ENCODE measurements around the genes ZFPL1 and TIGD3.

DNA sequence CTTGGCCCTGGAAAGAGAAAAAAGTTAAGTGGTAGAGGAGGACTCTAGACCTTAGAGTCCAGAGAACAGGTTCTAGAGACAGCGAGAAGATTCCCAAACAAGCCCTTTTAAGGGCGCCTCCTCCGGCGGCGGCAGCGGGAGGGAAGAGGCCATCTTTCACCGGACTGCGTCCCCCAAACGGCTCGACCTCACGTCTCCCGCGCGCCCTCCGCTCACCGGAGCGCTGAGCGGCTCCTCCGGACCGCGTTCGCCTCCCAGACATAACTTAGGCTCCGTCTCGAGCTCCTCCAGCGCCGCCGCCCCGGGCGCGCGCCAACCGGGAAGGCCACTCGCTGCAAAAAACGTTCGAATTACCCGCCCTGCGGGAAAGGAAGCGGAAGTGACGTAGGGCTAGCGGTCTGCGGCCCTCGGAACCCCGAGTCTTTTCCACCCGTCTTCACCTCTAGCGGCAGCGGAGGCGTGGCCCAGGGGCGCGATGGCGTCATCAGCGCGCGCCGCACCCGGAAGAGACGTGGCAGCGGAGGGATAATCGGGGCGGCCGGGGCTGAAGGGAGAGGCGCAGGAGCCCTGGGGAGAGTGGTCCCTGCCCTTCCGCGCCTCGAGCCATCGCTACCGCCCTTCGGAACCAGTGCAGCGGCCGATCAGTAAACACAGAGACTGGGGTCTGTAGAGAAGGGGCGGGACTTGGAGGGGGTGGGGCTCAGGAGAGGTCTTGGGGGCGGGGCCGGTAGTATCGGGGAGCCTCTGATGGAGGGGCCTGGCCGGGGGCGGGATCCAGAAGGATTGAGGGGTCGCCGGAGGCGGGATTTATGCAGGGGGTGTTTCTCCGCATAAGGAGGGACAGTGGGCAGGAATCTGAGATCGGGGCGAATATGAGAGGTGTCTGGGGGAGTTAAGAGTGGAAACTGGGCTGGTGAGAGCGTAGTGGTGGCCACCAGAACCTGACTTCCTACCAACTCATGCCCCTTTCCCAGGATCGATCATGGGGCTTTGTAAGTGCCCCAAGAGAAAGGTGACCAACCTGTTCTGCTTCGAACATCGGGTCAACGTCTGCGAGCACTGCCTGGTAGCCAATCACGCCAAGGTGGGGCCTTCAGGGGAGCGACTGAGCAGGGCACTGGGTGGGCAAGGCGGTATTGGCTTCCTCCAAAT, at the start of gene ZFPL1:
Gene ZFPL1, plus strand, starts transcription at position 506 of the 1,152 bp plus-strand sequence.
- PRO-cap, result unidirectional peak, plus-strand start at position 528 of the sequence
- RAMPAGE, long total RNA, 4 experiments, result start-site peak on the plus strand in 4 of 4 experiments, centred at positions 521 to 540 of the sequence, 59 to 182 reads per replicate; start-site peak on the minus strand in 1 of 4 experiments, centred at position 344 of the sequence, 6 reads per replicate

GRCh38 chr11:65112390-65113078, 862 bp downstream of the TM7SF2 start:
- PRO-cap, result no peak
- RAMPAGE, long total RNA, 4 experiments, result start-site peak on the plus strand in 1 of 4 experiments, at chr11:65112699-65112754 at its widest, 26 reads per replicate

GRCh38 chr11:65130270-65130469, 4.1 kb downstream of the SYVN1 start:
- PRO-cap, result no peak
- RAMPAGE, long total RNA, 4 experiments, result no peak in any of the 4 experiments

DNA sequence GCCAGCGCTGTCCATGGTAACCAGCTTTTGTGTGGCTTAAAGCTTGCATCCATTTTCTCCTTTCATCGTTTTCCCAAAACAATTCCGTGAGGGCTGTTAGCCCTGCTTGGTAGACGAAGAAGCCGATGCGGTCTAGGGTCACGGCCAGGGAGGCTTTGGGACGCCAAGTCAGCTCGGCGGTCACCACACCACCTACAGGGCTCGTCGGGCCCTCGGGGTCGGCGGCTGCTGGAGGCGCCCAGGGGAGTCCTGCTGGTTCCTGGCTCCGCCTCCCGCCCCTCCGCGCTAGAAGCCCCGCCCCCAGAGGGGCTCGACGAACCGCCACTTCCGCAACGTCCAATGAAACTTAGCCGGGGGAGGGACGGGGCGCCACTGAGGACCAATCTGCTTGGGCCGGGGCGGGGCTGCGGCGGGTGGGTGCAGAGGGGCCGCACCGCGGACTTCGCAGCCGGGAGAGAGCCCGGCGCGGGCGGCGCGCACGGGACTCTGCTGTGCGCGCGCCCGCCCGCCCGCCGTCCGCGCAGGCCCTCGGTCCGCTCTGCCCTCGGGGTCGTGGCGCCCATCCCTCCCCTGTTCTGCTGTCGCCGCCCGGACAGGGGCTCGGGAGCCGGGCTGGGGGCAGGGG, at the start of gene TIGD3:
Gene TIGD3, plus strand, starts transcription at position 445 of the 625 bp plus-strand sequence.
- PRO-cap, result unidirectional peak, plus-strand start at position 445 of the sequence
- RAMPAGE, long total RNA, 4 experiments, result no peak in any of the 4 experiments

GRCh38 chr11:65382894-65383042, 322 bp upstream of the SLC25A45 start:
- PRO-cap, result no peak
- RAMPAGE, long total RNA, 4 experiments, result no peak in any of the 4 experiments

DNA sequence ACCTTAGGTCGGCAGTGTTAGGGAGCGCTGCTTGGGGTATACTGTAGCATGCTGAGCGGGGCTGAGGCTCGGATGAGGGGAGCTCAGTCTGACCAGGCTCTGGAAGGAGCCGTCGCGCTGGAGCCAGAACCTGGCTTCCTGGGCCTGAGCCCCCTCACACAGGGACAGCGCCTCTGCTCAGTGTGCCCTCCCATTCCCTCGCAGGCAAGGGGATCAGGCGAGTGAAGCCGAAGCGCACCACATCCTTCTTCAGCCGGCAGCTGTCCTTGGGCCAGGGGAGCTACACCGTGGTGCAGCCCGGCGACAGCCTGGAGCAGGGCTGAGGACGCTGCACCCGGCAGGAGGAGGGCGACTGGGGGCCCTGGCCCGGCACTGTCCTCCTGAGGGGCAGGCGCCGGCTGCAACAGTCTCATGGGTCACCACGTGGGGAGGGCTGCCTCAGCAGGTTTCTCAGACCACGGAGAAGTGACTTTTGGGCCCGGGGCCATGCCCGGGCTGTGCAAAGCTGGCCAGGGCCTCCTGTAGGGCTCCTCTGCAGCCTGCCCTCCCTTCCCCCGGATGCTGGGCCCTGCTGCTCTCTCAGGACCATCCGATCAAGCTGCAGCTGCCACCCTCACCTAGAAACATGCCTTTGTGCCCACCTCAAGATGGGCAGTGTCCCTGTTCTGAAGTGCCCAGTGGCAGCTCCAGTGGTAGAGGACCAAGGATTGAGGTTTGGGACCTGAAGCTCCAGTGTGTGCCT, 24.8 kb downstream of the FRMD8 start:
- PRO-cap, result no peak
- RAMPAGE, long total RNA, 4 experiments, result no peak in any of the 4 experiments

DNA sequence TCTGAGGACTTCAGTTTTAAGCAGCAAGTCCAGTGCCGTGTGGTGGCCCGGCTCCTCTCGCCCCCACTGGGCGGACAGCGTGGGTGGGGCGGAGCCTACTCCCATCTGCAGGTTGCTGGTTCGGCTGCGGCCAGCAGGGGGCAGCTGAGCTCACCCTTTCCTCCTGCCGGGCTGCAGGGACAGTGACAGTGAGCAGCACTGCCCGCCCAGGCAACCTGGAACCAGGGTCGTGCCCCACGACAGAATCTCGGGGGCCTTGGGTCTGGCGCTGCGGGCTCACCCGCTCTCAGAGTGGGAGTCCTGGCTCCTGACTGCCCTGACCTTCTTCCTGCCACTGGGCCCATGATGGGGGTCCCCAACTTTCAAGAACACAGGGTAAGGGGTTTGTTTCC, 30.0 kb downstream of the FRMD8 start:
- PRO-cap, result no peak
- RAMPAGE, long total RNA, 4 experiments, result no peak in any of the 4 experiments

GRCh38 chr11:65425796-65426575, 39.5 kb downstream of the FRMD8 start:
- PRO-cap, result no peak
- RAMPAGE, long total RNA, 4 experiments, result no peak in any of the 4 experiments

DNA sequence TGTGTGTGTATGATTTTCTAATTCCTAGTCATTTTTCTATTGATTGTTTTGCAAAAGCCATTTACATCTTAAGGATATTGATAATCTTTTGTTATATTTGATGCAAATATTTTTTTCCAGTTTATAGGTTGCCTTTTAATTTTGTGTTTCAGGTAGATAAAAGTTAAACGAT, 43.0 kb downstream of the FRMD8 start:
- PRO-cap, result no peak
- RAMPAGE, long total RNA, 4 experiments, result no peak in any of the 4 experiments

GRCh38 chr11:65432924-65433947, 46.8 kb downstream of the FRMD8 start:
- PRO-cap, result no peak
- RAMPAGE, long total RNA, 4 experiments, result no peak in any of the 4 experiments

DNA sequence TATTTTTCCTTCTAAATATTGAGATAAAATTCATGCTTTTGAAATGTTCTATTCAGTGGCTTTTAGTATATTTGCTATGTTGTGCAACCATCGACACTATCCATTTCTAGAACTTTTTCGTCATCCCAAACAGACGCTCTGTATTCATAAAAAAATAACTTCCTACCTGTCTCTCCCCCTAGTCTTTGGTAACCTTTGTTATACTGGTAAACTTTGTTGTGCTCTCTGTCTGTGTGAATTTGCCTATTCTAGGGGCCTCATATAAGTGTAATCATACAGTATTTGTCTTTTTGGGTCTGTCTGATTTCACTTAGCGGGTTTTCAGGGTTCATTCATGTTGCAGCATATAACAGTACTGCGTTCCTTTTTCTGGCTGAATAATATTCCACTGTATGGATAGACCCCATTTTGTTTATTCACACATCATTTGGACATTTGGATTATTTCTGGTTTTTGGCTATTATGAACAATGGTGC, 52.0 kb downstream of the FRMD8 start:
- PRO-cap, result no peak
- RAMPAGE, long total RNA, 4 experiments, result no peak in any of the 4 experiments

- PRO-cap, result no peak
- RAMPAGE, long total RNA, 4 experiments, result start-site peak on the plus strand in 1 of 4 experiments, at chr11:65441842-65442010 at its widest, 146 reads per replicate
Measured at GRCh38 chr11:65441381-65442274, 55.2 kb downstream of the FRMD8 start.

GRCh38 chr11:65442893-65443852, 56.7 kb downstream of the FRMD8 start:
- PRO-cap, result no peak
- RAMPAGE, long total RNA, 4 experiments, result no peak in any of the 4 experiments

- PRO-cap, result no peak
- RAMPAGE, long total RNA, 4 experiments, result no peak in any of the 4 experiments
Measured at GRCh38 chr11:65538899-65539413, 14.1 kb downstream of the SCYL1 start.

DNA sequence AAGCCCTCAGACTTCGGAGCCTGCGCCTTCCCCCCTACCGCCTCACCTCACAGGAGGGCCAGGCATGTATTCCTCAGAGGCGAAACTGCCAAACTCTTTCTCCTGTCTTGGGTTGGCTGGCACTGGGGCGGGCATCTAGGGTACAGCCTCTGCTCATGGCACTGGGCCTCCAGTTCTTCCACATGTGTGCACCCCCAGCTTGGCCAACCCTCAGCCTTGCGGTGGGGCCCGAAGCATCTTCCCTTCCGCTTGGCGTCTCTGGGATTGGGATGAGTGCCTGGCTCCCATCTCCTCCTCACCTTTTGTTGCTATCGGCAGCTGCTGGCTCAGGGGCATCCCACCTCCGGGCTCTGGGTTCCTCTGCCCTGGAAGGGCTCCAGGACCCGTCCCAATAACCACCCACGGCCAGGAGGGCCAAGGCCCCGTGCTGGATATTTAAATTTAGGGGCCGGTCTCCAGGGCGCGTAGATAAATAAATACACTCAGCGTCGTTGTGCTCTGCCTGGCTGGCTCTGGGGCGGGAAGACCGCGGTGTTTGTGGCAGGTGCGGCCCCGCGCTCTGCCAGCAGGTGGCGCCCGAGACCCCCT, 1.5 kb downstream of the FAM89B start:
- PRO-cap, result no peak
- RAMPAGE, long total RNA, 4 experiments, result no peak in any of the 4 experiments

DNA sequence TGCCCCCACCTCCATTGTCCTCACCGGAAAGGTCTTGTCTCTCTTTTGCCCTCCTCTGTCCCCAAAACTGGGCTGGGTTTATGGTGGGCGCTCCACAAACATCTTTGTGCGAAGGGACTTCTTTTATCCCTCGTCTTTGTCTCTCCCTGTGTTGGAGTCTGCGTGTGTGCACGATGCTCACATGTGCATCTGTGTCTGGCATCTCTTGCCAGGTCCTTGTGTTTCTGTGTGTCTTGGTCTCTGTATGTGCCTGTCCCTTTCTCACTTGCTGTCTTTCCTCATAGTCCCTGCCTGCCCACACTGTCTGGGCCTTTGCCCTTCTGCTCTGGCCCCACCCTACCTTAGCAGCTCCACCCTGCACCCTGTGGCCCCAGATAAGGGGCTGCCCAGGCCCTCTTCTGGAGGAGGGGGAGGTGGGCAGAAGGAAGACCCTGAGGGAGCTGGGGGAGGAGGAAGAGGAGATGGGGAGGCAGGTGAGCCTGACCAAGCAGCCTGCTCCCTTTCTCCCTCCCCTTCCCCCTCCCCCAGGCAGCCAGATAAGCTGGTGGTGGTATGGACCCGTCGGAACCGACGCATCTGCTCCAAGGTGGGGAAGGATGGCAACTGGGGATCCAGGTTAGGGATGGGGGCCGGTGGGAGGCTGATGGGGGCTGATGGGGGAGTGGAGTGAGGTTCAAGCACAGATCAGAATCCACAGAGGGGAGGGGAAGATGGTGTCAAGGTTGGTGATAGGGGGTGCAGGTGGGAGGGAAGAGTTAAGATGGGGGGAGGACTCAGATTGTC, 2.9 kb downstream of the EHBP1L1 start:
- PRO-cap, result no peak
- RAMPAGE, long total RNA, 4 experiments, result no peak in any of the 4 experiments

DNA sequence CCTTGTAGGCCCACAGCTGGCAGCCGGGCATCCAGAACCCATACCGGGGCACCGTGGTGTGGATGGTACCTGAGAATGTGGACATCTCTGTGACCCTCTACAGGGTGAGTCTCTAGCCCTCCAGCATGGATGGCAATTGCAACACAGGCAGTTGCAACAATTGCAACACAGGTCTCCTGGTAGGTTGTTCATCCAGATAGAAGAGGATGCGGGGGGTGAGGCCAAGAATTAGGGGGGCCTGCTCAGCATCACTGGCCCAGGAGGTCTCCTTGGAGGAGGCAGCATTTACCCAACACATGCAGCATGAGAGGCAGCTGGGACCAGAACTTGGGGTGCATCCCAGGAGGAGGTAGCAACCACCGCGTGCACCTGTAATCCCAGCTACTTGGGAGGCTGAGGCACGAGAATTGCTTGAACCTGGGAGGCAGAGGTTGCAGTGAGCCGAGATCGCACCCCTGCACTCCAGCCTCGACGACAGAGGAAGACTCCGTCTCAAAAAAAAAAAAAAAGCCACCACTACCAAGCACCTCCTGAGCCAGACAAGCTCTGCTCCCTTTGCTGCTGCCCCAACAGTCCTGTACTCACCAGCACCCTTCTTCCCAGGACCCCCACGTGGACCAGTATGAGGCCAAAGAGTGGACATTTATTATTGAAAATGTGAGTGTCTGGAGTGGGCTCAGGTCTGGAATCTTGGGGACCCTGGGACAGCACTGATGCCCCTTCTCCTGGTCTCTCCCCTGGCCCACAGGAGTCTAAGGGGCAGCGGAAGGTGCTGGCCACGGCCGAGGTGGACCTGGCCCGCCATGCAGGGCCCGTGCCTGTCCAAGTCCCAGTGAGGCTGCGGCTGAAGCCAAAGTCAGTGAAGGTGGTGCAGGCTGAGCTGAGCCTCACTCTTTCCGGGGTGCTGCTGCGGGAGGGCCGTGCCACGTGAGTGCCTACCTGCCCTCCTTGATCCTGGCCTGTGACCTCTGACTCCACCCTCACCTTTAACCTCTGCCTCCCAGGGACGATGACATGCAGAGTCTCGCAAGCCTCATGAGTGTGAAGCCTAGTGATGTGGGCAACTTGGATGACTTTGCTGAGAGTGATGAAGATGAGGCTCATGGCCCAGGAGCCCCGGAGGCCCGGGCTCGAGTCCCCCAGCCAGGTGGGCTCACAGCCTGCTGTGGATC, 3.9 kb downstream of the EHBP1L1 start:
- PRO-cap, result no peak
- RAMPAGE, long total RNA, 4 experiments, result no peak in any of the 4 experiments

DNA sequence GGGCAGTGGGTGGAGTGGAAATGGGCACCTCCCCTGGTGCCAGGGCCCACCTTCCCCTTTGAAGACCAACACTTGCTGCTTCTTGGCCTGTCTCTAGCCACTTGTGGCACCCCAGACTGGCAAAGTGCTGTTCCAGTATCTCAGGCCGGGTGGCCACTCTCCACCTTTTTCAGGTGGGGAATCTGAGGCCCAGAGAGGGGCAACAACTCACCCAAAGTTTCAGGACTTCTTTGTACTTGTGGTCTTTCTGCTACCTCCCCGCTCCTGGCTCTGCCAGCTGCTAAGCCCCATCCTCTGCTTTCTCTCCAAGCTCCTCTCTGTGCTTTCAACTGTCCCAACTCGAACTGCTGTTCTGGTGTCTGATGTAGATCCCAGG, 3.4 kb downstream of the MAP3K11 start:
- PRO-cap, result no peak
- RAMPAGE, long total RNA, 4 experiments, result no peak in any of the 4 experiments

DNA sequence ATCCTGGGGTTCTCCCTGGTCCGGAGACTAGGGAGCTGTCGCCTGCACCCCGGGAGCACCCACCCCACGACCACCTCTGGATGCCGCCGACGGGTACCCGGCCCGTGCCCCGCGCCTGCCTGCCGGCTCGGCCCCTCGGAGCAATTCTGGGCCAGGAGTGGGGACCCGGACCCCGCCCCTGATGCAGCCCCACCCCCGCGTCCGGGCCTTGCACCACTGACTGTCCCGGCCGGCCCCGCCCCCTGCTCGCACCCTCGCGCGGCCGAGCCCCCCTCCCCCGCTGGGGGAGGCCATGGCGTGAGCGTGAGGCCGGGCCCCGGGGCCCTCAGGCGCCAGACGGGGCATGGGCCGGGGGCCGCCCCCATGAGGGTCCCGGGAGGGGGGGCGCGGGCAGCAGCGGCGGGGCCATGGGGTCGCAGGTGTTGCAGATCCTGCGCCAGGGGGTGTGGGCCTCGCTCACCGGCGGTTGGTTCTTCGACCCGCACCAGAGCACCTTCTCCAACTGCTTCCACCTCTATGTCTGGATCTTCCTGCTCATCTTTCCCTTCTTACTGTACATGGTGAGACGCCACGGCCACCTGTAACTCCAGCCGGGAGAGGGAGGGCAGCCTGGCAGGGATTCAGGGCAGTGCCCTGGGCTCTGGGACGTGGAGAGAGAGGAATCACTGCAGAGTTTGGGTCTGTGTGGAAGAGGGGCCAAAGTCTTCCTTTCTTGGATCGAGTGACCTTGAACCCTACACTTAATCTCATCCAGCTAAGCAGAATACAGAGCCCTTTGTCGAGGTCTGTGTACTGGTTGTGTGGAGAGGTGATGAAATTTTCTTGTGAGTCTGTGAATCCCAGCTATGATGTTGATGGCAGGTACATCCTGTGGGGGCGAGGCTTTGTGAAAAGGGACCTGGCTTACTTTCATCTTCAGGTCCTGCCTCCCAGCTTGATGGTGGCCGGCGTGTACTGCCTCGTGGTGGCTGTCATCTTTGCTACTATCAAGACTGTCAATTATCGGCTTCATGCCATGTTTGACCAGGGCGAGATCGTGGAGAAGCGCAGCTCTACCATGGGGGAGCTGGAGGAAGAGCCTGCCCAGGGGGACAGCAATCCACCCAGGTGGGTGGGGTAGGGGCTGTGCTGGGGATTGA, 698 bp downstream of the PCNX3 start:
- PRO-cap, result no peak
- RAMPAGE, long total RNA, 4 experiments, result no peak in any of the 4 experiments

- PRO-cap, result no peak
- RAMPAGE, long total RNA, 4 experiments, result no peak in any of the 4 experiments
Measured at GRCh38 chr11:65861727-65862807, 1.8 kb downstream of the MUS81 start.

Data from omental fat pad (tissue), 4 donors.